Jurkat, Clone E6-1 (cell line): ENCODE results near the genes CDC14B, PRXL2C, ZNF510, ZNF782 and FOXE1.

DNA sequence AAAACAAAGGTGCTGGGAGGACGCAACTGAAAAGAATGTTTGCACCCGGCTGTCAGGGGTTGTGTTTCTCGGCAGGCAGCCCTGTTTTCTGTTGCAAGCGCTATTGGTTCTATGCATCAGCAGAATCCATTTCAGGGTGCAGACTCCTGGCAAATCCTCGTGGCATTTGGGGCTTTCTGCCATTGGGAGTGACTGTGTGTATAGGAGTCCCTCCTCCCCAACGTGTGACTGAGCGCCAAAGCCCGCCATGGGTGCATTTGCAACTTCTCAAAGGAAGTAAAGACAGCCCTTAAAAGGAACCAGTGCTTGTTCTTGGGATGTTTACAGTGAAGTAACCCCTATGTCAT, 175.7 kb downstream of the HSD17B3 start:
- RRBS, result no CpG with 5 or more reads among the region's 8 CpGs

GRCh38 chr9:96145799-96146180, 156.2 kb downstream of the HSD17B3 start:
- RRBS, result no CpG with 5 or more reads among the region's 7 CpGs

DNA sequence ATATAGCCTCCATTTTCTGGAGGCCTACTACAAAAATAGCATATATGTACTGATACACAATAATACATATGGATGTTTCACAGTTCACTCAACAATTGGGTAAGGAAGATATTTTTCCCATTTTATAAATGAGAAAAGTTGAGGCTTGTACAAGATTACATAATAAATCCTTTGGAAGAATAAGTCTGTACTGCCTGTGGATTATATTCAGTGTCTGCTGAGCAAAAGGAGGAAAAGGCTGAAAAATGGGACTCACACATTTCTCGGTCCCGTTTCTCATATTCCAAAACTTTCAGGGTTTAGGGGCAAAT, 1.8 kb upstream of the ZNF367 start:
- RRBS, result no CpG with 5 or more reads among the region's 2 CpGs

DNA sequence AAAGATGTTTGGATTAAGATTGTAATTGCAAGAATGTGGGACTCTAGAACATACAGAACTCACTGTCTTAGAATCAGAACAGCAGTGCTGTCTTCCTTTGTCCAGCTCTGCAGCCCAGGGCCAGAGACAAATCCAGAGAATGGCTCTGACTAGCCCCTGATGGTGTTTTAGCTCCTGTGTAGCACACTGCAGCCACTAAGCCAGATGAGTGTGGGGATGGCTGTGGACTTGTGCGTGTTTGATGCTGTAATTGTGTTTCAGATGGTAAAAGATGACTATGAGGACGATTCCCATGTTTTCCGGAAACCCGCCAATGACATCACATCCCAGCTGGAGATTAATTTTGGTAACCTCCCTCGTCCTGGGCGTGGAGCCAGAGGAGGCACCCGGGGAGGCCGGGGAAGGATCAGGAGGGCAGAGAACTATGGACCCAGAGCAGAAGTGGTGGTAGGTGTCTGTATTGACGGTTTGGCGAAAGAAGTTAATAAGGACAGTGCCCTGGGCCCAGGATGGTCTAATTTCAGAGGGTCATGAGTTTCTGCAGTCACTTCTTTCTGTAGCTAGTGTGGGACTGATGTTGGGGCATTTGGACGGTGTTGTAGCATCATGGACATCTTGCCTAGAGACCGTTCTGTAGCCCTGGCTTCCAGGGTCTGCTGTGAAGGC, 38.0 kb downstream of the HABP4 start:
- RRBS, result no CpG with 5 or more reads among the region's 12 CpGs

DNA sequence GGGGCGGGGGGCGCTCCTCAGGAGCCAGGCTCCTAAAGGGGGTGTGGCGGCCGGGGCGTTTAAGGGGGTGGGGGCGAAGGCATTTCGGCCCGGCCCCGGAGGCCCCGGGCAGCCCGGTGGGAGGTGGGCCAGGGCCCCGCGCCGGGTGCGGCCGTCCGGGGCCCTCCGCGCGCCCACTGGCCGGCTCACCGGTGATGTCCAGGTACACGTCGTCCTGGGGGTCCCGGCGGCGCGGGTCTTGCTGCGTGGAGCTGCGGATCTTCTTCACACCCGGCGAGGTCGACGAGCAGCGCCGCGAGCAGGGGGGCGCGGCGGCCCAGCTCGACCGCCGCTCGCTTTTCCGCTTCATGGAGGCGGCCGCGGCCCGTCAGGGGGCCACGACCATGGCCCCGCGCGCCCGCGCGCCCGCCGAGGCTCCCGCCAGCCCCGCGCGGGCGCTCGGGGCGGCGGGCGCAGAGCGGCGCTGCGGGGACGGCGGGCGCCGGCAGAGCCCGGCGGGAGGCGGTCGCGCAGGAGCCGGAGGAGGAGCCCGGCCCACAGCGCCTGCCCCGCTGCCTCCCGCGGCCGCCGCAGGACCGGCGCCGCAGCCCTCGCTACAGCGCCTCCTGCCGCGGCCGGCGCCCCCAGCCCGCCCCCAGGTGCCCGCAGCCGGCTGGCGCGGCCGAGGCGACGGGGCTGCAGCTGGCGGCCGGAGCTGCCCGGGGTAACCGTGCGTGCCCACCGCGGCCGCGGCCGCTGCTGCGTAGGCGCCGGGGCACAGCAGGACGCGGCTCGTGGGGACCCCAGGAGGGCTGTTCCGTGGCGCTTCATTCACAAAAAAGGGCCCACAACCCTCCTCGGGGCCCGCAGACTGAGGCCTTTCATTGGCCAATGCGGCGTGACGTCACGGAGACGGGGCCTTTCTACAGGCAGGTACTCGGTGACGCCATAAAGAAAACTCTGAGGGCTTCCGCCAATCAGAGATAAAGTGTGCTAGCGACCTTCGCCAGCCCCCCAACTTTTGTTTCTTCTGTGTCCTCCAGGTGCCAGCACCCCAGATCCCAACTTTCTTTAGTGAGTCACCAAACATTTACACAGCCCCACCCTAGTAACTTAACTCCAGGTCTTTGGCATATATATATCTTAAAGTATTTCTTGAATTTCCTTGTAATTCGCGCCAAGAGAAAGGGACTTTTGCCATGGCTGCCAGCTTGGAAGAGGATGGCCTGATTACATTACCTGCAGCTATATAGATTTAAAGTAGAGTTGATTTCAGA, at the start of gene CDC14B:
Gene CDC14B (minus strand): TSS at position 814 of the 1,256 bp plus-strand sequence.
- RRBS, result 85% methylated on average over 21 of the region's 136 CpGs

- RRBS, result 2% methylated on average over 23 of the region's 41 CpGs
Observed at GRCh38 chr9:96655196-96655500, at the start of gene PRXL2C. TSS of gene PRXL2C (minus strand) at chr9:96655317.

DNA sequence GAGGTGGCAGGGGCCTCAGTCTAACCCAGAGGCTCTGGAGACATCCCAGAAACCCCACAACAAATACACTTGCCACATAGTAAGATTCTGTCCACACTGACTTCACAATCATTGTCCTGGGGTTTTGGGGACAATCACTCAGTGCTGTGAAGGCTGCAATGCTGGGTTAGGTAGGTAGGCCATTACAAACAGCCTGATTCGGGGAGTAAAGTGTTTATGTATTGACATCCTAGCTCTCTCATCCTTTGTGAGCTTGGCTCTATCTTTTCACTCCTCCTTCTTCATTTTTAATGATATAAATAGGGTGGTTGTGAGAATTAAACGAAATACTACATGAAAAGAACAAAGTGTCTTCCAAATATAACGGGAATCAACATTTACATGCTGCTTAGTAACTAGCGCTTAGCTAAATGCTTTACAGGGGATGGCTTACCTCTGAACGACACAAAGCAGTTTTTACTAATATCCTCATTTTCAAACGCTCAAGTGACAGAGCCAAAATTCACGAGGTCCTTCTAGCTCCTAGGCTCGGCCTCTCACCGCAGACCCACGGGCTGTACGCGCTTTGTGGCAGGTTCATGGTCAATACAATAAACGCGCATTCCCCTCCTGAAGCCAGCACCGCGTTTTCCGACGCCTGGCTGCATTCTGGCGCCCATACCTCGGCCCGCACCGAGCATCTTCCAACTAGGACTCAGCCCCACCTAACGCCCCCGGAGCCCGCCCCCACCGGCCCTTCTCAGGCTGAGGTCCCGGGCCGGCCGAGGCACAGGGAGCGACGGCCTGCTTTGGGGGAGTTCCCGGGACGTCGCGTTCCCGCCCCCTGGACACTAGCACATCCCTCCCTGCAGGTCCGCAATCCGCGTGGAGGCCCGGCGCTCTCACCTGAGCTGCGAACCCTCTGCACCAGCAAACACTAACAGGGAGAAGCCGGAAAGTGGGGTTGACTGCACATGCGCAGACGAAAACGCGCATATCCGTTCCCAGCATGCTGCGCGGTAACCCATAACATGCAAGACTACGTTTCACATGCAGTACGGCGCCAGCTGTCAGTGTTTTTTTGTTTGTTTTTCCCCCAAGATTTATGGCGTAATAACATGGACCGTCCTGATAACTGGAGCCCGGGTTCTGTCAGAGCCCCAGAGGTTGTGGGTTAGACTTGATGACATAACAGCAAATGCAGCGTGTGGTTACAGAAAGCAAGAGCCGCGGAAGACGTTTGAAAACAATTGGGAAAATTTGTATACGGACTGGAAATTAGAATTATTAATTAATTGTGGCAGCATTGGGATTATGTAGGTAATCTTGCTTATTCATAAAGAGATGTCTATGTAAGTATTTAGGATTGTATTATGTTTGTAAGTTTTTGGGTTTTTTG, at the start of gene ZNF510:
Gene ZNF510 (minus strand): TSS at position 939 of the 1,378 bp plus-strand sequence.
- RRBS, result 2% methylated on average over 14 of the region's 61 CpGs

GRCh38 chr9:96854137-96854897, at the start of gene ZNF782:
TSS of gene ZNF782 (minus strand) at chr9:96854514.
- RRBS, result 4% methylated on average over 27 of the region's 62 CpGs

- RRBS, result no CpG with 5 or more reads among the region's 15 CpGs
Observed at GRCh38 chr9:96934090-96934594, 5.5 kb downstream of the NUTM2G start.

- RRBS, result no CpG with 5 or more reads among the region's 14 CpGs
Observed at GRCh38 chr9:97504461-97505486, 3.3 kb downstream of the TMOD1 start.

- RRBS, result no CpG with 5 or more reads among the region's 23 CpGs
Observed at GRCh38 chr9:97563879-97564913, 62.7 kb downstream of the TMOD1 start.

- RRBS, result no CpG with 5 or more reads among the region's 3 CpGs
Observed at GRCh38 chr9:97591962-97592686, 41.0 kb downstream of the TSTD2 start.

- RRBS, result no CpG with 5 or more reads among the region's 5 CpGs
Observed at GRCh38 chr9:97605655-97606869, 27.1 kb downstream of the TSTD2 start.

GRCh38 chr9:97678193-97678926, 18.8 kb downstream of the XPA start:
- RRBS, result no CpG with 5 or more reads among the region's 5 CpGs

GRCh38 chr9:97852847-97853539, at the start of gene FOXE1:
TSS of gene FOXE1 (plus strand) at chr9:97853226.
- RRBS, result 60% methylated on average over 16 of the region's 64 CpGs

DNA sequence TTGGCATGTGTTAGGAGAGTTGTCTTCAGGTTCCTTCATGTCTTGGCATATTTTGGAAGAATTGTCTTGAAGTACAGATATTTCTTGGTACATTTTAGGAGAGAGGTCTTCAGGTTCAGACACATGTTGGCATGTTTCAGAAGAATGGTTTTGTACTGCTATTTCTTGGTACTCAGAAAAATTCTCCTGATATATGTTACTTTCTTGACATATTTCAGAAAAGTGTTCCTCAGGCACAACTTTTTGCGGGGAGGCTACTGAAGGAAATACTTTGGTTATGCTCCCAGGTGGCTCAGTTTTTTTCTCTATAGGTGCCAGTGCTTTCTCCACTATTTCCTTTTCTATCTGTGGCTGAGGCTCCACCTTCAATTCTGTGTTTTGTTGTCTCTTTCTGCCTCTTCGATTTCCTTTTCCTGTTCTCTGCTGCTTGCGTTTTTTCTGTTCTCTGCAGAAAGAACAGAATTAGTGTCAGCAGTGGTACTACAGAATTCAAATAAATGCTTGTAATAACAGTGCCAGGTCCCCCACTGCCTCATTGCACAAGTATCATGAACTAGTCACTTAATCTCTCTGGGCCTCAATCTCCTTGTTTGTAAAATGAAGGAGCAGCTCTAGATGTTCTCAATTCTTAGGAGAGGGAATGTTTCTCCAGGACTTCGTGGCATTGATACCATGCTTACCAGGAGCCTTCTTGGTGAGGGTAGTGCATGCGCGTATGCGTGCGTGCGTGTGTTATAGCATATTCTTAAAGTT, 7.0 kb downstream of the HEMGN start:
- RRBS, result no CpG with 5 or more reads among the region's 9 CpGs

DNA sequence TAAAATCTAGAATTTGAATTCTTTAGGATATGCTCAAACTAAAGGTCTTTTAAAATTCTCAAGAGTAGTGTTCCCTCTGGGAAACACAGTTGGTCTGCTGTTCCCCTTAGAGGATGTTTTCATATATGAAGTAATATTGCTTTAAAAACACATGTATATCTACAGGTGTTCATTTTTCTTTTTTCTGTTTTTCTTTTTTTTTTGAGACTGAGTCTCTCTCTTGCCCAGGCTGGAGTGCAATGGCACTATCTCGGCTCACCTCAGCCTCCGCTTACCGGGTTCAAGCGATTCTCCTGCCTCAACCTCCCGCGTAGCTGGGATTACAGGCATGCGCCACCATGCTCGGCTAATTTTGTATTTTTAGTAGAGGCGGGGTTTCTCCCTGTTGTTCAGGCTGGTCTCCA, 2.5 kb downstream of the ANP32B start:
- RRBS, result no CpG with 5 or more reads among the region's 9 CpGs

- RRBS, result no CpG with 5 or more reads among the region's 7 CpGs
Observed at GRCh38 chr9:97987343-97988071, 4.4 kb downstream of the ANP32B start.

GRCh38 chr9:98084175-98085034, 27.9 kb downstream of the NANS start:
- RRBS, result no CpG with 5 or more reads among the region's 8 CpGs

GRCh38 chr9:98085582-98085945, 29.0 kb downstream of the NANS start:
- RRBS, result no CpG with 5 or more reads among the region's 4 CpGs